Hematopoietic multipotent progenitor cell (in vitro differentiated cells): ENCODE data around the genes HSD17B4 and ALDH7A1.

DNA sequence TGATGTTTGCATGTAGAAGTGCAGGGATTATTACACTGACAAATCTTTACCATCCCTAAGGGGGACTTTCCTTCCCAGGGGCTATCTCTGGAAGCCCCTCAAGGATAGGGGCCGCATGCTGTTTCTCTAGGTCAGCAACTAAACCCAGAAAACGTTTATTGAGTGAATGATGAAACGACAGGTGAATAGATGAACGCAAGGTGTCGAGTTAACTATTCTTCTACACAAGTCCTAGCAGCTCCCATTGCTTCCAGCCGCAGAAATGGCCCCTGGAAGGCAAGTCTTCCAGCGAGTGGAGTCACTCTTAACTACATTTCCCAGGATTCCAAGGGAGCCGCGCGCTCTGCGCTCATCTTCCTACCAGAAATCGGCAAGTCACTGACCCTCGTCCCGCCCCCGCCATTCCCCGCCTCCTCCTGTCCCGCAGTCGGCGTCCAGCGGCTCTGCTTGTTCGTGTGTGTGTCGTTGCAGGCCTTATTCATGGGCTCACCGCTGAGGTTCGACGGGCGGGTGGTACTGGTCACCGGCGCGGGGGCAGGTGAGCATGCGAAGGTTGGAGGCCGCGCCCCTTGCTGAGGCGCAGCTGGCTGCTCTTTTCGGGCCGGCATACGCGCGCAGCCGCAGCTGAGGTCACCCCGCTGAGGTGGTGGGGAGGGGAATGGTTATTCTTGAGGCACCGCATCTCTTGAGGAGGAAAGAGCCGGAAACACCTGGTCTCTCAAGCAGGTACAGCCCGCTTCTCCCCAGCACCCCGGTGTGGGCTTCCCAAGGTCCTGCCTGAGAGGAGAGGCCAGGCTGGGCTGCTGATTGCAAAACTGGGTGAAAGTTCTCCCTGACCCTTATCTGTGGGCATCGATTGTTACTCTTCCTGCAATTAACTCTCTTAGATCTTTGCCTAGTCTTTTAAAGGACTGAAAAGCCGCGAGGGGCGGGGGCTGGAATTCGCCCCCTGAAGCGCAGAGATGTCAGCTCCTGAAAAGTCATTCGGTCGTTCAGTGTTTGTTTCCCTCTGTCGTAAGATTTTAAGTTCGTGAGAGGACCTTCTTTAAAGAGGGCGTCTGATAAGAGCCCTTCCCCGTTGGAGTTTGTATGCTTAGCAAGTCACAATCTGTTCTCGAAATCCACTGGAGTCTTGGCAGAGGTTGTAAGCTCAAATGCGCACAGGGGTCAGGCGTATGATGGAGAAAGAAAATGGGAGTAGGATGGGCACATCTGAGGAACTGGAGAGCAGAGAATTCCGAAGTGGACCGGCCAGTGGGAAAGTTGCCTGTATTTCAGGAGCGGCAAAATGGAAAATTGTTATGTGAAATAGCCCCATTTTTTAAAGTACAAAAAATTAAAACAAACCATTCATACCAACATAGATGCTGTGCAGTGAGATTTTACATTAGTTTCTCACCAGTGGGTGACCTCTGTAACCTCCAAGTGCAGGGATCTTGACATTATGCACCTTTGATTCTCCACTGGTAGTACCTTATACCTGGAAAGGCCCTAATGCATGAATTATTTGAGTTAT is at the start of gene HSD17B4:
Gene HSD17B4 (plus strand): TSS at position 402 of the 1,516 bp plus-strand sequence.
- CAGE, long polyA plus RNA: start-site peak on the plus strand centred at position 408 of the sequence, 66 bp wide, 1,044 reads; start-site peak on the plus strand centred at position 522 of the sequence, 26 bp wide, 62 reads; start-site peak on the plus strand centred at position 636 of the sequence, 39 bp wide, 59 reads

DNA sequence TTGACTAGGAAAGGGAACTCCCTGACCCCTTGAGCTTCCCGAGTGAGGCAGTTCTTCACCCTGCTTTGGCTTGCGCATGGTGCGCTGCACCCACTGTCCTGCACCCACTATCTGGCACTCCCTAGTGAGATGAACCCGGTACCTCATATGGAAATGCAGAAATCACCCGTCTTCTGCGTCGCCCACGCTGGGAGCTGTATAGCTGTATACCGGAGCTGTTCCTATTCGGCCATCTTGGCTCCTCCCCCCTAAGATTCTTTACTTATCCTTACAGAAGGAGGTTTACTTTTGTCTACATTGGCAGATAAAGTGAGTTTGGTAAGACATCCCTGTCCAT is 151.2 kb downstream of the FAM170A start:
- CAGE, long polyA plus RNA: no peak

DNA sequence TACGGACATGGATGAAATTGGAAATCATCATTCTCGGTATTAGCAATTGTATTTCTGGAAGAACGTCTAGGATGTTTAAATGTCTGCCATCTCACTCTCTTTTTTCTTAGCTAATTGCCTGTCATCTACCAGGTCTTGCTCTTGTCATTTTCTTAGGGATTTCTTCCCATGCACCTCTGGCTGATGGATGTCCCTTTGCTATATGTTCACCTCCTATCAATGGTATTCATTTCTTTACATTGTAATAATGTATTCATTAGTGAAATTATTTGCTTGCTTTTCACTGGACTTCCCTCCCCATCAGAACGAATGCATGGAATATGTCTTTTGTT is 539.7 kb upstream of the FTMT start:
- CAGE, long polyA plus RNA: no peak

- CAGE, long polyA plus RNA: no peak
Measured at GRCh38 chr5:122020073-122020801, 57.8 kb downstream of the LOX start.

- CAGE, long polyA plus RNA: no peak
Measured at GRCh38 chr5:122064954-122065814, 12.9 kb downstream of the LOX start.

- CAGE, long polyA plus RNA: no peak
Measured at GRCh38 chr5:122077468-122077751, 649 bp downstream of the LOX start.

DNA sequence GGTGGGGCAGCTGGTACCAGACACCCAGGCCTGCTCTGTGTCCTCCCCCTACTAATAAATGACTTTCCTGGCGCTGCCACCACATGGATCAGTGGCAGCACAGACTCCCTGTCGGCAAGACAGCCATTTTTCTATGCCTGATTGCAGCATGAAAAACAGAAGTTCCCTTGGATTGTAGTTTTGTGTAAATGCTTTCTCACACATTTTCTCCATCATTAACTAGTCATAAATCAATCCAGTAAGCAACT is 181.5 kb downstream of the SNCAIP start:
- CAGE, long polyA plus RNA: no peak

- CAGE, long polyA plus RNA: no peak
Measured at GRCh38 chr5:123364372-123364730, 58.9 kb downstream of the CEP120 start.

DNA sequence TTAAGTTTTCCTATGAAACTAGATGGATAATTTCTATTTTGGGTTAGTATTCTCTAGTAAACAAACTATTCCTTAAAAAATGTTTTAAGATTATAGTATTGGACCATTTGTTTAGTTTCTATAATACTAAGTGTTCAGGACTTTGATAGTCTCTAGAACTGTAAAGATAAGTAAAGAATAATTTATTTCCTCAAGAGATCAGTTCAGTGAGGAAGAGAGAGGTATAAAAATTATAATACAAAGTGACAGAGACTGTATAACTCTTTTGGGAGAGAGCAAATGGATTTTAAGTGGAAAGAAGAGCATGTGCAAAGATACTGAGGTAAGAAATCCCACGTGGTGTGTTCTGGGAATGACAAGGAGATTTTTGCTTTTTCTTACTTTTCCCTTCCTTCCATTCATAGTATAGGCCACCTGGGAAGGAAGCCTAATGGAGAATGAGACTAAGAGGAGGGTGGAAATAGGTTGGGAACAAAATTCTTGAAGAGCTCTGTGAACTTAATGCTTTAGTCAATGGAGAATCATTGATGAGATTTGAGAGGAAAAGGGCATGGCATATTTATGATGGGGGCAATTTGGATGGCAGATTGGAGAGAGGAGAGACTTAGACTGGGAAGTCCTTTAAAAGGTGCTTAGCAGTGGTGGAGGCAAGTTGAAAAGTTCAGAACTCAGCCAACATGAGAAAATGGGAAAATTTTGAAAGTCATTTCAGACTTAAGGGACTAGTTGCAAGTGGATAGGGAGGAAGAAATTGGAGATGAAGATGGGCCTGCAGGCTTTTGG is 97.6 kb downstream of the CSNK1G3 start:
- CAGE, long polyA plus RNA: no peak

DNA sequence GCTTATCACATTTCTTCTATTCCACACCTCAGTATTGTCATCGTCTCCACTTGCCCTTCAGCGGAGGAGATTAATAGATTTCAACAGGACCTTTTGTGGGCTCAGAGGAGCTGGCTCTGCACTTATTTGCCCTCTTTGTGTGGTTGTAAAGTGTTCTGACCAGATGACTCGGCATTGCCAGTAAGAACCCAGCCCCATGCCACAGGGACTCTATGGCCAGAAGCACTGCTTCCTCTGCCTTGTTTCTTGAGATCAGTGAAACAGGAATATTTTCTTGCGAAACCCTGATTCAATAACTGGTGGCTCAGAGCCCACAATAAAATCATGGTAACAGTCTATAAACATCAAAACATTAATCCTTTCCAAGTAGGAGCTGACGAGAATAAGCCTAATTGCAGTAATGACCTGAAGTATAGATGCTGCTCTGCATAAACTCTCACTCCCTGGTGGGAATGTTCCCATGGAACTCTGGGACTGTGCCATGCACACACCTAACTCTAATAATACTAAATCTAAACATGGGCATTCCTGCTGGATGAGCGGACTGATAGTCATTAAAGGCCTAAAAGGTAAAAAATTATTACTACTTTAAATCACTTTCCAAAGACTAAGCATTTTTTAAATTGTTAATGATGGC is 344.3 kb downstream of the ZNF608 start:
- CAGE, long polyA plus RNA: no peak

DNA sequence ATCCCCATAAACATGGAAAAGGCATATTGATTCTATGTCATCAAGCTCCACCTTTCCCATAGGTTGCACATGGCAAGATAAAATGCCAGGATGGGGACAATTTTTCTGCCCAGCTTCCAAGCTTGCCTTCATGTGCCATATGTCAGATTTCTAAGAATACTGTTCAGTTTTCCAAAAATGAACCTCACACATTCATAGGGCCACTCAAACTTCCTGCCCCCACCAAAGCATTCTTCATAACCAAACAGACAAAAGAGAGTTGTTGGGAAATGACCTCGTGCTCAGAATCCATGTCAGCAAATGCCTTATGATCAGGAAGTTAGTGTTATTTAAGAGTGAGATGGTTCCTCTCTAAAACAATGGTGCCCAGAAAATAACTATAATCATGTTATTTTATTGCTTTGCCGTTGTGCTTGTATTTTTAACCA is 208.3 kb downstream of the ZNF608 start:
- CAGE, long polyA plus RNA: no peak

DNA sequence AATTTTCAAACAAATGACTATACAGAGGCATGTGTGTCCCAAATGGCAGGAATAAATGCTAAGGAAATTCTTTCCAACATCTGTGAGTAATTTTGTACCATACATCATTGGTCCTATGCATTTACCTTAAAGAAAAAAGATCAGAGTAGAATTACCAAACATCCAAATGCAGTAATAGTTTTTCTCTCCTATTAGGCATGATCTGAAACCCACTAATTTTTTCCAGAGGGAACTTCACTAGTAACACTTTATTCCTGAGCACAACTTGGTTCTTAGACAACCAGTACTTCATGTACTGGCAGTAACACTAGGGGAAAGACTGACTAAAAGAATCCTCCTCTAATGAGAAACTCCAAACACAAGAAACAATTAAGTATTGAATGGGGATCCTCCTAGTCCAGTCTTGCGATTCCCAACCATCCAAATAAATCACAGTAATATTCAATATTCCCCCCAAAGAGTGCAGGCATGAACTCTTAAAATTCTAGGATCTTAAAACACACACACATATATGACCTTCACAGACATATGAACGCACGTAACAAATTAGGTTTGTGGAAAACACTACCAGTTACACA is 49.0 kb downstream of the ZNF608 start:
- CAGE, long polyA plus RNA: no peak

DNA sequence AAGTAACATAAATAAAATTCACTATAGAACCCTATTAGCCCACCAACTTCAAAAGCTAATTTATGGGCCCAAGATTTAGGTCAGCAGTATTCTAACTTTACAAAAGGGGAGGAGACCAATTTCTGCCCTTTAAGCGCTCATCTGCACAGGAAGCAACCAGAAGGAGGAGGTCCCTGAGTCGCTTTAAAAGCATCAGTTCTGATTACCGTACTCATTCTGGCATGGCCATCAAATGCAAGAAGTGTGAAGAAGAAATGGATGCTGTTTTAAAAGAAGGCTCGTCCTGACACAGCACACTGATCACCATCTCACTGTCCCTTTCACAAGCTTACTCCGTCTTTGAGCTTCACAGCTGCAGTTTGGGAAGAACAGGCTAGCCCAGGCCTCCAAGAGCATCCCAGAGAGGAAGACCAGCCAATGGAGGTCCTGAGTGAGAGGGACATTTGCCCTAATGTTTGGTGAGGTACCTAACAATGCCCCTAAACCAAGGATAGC is 17.5 kb downstream of the ZNF608 start:
- CAGE, long polyA plus RNA: no peak

- CAGE, long polyA plus RNA: no peak
Measured at GRCh38 chr5:124741616-124742567, 4.5 kb downstream of the ZNF608 start.

- CAGE, long polyA plus RNA: no peak
Measured at GRCh38 chr5:125093741-125094195, 347.3 kb upstream of the ZNF608 start.

- CAGE, long polyA plus RNA: no peak
Measured at GRCh38 chr5:125225401-125225641, 478.9 kb upstream of the ZNF608 start.

DNA sequence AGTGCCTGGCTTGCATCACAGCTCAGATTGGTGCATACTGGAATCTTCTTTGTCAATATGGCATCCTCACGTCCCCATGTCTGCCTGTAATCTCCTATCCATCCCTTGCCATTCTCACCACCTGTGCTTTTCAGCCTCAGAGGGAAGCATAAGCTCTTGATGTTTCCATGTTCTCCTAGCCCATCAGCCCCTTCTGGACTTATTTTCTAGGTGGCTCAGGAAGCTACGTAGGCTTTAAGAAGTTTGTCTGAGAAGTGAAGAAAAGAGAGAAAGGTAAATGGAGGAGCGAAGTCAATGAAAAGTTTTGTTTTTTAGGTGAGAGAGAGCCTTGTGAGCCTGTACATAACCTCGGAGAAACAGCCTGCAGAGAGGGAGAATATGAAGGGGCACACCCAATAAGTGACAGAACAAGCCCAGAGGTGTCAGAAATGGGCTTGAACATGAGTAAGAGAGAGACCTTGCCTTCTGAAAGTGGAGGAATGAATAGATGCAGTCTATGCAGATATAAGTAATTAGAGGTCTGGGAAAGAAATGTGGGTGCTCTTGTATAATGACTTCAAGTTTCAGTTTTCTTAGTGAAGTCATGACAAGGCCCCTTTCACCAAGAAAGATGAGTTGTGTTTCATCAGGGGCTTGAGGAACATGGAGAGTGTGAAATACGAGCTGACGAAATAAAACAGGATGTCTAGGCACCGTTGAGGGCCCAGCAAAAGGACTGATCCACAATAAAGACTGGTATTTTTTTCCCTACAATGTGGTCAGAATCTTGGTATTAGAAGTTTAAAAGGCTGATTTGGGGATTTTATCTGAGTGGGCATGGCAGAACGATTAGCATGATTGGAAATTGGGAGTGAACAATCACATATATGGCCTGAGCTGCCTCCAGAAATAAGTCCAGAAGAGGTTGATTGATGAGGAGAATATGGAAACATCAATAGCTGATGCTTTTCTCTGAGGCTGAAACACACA is 15.0 kb downstream of the GRAMD2B start:
- CAGE, long polyA plus RNA: no peak

- CAGE, long polyA plus RNA: no peak
Measured at GRCh38 chr5:126502086-126502655, 79.0 kb downstream of the GRAMD2B start.

GRCh38 chr5:126503578-126504429 is 80.6 kb downstream of the GRAMD2B start:
- CAGE, long polyA plus RNA: no peak

- CAGE, long polyA plus RNA: no peak
Measured at GRCh38 chr5:126594608-126595825, at the start of gene ALDH7A1. TSS of gene ALDH7A1 (minus strand) at chr5:126595219.